Pulmonary lymph node (tissue), 1 donor: ENCODE results near the genes GPATCH8 and EFTUD2.

DNA sequence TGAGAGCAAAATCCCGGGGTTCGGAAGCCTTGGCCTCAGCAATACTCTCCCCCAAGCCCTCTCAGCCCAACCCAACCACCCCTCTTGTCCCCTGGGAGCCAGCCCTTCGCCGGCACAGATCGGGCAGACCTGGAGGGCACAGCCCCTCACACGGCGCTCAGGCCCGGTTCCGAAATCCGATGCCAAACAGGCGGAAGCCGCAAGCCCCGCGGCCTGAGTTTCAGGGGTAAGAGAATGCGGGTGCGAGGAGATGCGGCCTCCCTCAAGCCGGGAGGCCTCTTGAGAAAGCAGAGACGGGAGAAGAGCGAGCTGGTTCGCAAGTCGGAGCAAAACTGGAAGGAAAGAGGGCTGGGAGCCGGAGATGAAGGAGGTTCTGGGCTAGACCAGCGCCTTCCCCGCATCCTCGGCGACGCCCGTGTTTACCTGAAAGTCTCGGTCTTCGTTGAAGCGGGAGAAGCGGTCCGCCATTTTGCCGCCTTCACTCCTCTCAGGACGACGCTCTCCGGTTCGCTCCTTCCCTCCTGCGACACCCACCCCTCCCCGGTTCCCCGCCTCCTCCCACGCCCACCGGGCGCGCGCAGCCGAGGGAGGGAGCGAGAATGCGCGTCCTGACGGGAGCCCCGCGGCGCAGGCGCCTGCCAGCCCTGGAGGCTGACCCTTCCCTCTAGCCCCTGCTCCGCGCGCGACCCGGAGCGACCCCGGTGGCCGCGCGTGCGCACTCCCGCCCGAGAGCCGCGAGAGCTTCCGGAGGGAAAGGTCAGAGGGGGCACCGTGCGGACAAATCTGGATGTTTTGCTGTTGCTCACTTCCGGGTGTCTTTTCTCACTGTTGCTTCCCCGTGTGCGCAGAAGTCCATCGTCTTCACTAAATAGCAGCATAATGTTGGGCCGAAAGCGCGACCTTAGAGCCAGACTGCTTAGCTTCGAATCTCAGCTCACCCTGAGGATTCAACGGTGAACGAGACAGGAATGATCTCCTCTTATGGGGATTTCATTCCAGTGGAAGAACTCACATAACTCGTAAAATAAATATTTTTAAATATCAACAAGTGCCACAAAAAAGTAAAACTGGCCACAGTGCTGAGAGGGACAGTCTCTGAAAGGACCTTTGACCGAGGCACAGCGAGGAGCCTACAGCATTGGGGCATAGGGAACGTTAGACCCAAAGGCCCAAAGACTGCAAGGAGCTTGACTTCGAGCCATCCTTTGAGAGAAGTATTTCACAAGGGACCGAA lies at the start of gene GPATCH8:
GPATCH8 (minus strand) TSS at position 504 of the 1,234 bp plus-strand sequence.
- PRO-cap: bidirectional peak, plus-strand start at position 815 of the sequence, minus-strand start at position 687 of the sequence

GRCh38 chr17:44628120-44629310 lies 27.8 kb upstream of the MEIOC start:
- PRO-cap: unidirectional peak, plus-strand start at chr17:44628616; unidirectional peak, minus-strand start at chr17:44628781

- PRO-cap: no peak
Observed at GRCh38 chr17:44848048-44848852, 567 bp downstream of the HIGD1B start.

DNA sequence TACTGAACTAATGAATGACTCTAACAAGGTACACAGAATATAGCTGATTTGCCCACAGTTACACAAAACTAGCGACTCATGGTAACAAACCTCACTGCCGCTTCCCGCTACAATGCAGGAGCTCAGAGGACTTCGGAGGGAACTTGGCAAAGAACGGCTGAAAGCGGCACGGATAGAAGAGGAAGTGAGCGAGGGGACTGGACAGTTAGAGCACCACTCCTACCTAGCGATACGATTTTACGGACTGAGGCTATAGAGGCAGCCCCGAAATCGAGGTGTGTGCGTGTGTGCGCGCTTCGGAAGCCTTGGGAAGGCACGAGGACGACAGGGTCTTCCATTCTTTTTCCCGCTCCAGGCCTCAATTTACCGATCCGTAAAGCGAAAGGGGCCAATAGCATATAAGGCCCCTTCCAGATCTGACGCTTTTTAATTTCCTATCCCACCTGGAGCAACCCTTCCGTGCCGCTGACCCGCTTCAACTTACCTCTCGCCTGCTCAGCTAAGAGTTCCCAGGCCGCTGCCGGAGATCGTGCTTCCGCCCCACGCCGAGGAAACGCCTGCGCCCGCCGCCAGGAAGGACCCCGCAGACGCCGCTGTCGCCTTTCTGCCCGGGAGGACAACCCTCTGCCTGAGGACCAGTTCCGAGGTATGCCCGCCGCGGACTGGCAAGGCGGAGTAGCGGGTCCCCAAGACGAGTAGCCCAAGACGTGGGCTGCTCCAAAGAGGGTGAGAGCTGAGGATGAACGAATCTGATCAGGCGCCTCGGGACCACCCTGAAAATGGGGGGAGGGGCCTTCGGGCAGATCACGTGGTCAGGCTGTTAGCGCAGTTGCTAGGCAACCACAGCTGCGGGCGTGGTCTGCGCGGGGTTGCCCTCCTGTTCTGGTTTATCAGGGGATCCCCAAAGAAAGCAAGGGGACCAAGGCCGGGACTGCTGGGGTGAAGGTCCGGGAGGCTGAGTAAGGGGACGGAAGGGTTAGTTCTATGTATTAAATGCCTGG lies at the start of gene EFTUD2:
EFTUD2 (minus strand) TSS at position 561 of the 1,001 bp plus-strand sequence.
- PRO-cap: unidirectional peak, minus-strand start at position 482 of the sequence

DNA sequence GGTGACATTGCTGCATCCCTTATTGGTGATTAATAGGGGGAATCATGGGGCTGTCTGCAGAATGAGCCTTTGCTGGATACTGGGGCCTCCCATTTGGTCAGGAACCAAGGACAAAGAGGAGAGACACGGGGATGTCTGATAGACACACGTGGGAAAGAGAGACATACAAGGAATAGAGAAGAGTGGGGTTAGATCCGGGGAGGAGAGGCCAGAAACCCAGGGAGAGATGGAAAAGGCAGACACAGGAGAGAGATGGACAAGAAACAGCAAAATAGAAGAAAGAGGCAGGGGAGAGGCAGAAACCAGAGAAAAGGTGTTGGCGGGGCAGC lies 2.3 kb downstream of the C1QL1 start:
- PRO-cap: no peak

DNA sequence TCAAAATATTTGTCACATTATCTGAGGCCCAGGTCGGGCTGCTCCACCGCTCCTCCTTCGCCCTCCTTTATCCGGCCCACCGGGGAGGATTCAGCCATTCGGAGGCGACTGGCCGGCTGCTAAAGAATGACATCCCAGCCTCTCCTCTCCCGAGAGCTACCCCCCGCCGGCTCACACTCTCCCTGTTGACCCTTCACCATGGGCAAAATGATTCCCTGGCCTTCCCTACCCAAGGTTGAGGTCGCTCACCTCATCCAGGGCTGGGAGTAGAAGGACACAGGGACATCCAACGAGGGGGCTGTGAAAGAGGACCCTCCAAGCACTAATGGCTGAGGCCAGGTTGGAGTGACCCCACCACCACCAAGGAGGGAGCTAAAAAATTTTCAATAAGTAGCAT lies 1.4 kb upstream of the C1QL1 start:
- PRO-cap: no peak

DNA sequence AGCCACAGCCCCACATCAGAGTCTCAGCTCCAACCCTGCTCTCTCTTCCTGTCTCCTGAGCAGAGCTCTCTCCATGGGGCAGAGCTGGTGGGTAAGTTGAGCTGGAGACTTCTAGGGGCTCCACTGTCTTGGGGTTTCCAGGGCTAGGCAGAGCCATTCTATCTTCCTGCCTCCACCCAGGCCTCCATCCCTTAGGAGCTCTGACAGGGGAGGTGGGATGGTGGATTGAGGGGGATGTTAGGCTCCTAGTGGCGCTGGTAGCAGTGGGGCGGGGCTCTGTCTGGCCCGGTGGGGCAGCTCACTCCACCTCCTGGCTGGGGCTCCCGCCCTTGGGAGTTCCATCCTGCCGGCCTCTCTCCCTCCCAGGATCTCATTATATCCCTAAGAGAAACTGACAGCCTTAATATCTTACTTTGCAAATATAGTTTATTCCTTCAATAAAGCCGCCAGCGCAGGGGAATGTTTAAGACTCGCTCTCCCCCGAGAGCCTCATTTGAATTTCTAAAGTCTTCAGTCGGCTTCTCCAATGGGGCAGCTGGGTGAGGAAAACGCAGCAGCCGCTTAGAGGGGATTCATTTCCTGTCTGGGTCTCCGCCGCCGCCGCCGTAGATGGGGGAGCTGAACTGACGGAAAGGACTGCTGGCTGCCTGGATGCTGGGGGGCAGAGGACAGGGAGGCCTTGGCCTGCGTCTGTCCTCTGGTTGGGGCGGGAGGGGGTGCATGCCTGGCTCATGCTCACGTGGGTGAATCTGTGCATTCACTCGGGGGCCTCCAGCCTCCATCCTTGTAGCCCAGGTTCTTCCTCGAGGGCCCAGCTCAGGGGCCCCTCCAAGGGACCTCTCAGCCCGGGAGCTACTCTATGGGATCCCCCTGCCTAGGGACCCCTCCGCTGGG lies 19.4 kb upstream of the C1QL1 start:
- PRO-cap: no peak

DNA sequence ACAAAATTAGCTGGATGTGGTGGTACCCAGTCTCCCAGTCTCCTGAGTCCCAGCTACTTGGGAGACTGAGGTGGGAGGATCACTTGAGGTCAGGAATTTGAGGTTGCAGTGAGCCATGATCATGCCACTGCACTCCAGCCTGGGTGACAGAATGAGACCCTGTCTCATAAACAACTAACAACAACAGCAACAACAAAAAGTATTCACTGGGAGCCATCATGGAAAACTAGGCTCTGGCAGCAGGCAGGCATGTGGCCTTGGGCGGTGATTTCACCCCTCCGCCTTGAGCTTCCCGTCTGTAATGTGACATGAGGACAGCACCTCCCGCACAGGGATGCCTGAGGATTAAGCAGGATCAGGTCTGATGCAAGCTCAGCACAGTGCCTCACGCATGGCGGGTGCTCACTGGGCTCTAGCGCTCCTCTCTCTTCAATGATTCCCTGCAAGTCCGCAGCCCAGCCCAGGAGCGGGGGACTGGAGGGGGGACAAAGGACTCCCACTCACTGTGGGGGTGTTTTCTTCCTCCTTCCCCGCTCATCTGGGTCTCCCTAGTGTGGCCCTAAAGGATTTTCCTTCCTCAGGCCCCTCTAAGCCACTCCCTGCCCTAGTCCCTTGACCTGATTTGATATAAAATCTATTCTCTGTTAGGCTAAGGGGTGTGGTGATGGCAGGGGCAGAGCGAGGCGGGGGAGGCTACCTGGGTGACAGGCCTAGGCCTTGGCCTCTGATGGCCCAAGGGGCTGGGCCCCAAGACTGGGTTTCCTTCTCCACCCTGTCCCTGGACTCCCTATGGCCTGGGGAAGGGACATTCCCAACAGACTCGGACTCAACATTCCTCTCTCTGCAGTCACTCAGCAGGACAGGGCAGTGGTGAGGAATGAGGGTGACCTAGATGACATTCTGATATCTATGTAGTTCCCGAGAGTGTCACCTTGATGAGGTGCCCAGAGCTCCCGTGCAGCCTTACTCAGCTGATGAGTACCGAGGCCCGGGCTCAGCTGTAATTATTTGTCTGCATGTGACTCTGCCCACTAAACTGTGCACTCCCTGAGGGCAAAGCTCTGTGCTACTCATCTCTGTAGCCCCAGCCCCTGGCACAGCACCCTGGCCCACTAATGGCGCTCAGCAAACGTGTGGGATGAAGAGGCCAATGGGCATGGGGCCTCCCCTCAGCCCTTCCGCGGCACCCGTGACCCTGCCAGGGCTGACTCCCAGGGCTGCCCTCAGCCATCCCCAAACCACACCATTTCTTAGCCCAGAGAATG lies 2.6 kb downstream of the PLCD3 start:
- PRO-cap: no peak

GRCh38 chr17:45135973-45136446 lies 523 bp downstream of the ACBD4 start:
- PRO-cap: no peak

DNA sequence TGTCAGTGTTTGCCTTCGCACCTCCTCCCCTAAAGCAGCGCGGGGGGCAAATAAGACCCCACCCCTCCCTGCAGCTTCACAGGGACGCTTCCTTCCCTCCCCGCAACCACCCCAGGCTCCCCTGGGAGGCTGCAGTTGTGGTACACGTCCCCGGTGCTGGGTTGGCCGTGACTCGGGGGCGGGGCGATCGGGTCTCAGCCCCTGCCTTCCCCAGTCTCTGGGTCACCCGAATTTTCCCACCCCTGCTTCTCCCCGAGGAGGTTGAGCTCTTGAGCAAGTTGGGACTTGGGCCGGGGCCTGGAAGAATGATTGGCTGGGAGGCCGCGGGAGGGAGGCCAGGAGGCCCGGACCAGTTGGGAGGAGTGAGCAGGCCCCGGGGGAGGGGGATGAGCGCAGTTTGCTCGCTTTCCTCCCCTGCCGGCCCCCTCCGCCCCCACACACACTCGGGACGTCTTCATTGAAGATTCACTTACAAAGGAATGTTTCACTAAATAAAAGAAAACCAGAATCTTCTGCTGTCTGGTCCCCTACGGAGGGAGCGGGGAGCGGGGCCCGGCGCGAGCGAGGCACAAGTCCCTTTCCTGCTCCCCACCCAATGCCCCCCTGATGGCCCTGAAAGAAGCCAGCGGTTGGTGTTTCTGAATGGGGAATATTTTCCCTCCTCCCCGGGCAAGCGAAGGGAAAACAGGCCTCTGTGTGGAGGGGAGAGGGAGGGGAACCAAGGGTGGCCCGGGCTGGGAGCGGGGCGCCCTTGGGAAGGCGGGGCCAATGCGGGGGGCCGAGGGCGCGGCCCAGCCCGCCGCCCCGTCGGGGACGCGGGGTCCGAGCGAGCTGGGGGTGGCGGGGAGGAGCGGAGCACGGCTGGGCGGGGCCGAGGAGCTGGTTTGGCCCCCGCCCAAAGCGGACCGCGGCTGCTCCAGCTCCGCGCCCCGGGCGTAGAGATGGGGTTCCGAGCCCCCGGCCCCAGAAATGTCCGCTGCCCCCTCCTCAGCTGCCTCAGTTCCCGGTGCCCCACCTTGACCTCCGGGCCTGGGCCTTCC lies 4.3 kb upstream of the HEXIM1 start:
- PRO-cap: bidirectional peak, plus-strand start at position 170 of the sequence, minus-strand start at position 137 of the sequence

DNA sequence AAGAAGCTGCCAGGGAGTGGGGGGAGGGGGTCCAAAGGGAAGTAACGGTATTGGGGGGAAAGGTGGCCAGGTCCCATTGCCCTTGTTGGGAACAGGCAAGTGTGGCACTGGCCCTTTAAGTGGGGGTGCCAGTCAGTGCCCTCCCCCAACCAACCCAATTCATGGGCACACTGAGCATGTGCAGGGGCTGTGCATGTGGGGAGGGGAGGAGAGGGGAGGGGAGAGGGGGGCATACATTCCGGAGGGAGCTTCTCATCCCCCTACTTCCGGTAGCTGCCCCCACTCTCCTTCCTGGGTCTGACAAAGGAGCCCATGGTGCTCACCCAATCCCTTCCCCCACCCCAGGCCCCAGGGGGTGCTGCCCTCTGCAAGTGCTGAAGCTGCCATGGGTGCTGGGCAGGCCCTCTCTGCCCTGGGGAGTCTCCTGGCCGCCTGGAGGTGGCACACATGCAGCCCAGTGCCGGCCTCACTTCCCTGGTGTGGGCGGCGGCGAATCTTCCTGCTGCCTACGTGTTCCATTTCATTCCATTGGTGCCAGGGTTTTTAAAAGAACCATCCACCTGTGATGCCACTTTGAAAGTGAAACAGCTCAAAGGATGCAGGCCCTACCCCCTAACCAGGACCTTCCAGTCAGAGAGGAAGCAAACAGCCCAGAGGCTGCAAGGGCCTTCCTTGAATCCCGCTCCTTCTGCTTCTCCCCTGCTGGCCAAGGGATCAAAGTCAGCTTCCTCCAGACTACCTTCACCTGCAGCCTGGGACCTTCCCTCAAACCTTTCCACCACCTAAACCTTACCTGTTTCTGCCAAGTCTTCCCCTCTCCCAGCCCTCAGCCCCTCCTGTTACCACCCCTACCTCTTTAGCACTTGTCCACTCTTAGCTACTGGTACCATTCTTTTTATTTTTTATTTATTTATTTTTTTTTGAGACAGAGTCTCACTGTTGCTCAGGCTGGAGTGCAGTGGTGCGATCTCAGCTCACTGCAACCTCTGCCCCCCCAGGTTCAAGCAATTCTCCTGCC lies 11.2 kb downstream of the HEXIM2 start:
- PRO-cap: unidirectional peak, minus-strand start at position 575 of the sequence

DNA sequence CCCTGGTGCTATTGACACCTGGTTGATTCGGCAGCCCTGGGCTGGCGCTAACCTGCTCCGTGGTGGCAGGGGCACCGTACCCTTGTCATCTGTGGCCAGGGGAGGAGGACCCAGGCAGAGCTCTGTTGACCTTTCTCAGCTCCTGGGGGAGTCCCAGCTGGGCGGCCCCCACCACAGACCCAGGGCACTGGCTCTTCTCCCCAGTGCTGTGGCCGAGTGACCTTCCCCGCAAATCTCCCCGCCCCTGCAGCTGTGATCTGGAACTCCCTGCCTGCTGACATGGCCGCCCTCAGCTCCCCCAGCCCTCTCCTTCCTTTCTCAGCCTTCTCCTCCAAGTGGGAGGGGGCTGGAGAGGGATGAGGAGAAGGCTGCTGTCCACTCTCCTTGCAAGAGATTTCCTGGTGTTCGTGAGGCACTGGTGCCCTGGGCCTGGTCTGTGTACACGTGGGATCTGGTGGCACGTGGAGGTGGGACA lies 8.0 kb downstream of the FMNL1 start:
- PRO-cap: bidirectional peak, plus-strand start at position 249 of the sequence, minus-strand start at position 189 of the sequence

DNA sequence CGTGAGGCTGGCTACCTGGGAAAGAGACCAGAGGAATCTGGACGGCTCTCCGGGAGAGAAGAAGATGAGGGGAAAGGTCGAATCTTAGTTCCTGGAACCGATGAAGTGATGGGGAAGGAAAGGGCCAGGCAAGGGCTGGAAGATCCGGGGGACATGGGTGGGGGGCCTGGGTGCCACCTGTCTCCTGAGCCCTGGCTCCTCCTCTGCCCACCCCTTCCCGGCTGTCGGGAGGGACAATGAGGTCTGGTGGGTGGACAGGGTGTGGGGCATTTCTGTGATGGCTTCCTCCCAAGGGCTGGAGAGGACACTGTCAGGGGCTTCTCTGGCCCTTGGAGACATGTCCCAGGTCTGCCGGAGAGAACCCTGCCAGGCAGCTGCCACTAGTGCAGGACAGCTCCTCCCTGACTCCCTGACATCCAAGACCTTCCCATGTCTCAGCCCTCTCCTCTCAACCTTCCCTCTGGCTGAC lies 9.2 kb upstream of the ARHGAP27 start:
- PRO-cap: no peak

GRCh38 chr17:45579392-45580030 lies 89.0 kb upstream of the PLEKHM1 start:
- PRO-cap: no peak

DNA sequence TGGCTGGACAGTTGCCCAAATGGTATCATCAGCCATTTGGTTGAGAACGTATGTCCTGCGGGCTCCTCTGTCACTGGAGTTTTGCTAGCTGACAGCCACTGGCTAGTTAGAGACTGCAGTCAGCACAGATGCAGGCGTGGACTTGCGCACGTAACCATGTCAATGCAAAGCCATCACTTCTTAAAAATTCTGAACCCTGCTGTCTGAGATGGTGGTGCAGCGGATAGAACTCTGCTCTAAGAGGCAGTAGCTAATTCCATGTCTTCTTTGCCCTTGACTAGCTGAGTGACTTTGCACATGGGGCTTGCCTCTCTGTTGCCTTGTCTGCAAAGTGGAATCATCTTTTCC lies 40.1 kb downstream of the MAPT start:
- PRO-cap: no peak

- PRO-cap: no peak
Observed at GRCh38 chr17:46064236-46065159, 65.4 kb downstream of the STH start.

- PRO-cap: no peak
Observed at GRCh38 chr17:46151259-46151912, 41.8 kb downstream of the KANSL1 start.

- PRO-cap: no peak
Observed at GRCh38 chr17:46170771-46171832, 22.1 kb downstream of the KANSL1 start.

DNA sequence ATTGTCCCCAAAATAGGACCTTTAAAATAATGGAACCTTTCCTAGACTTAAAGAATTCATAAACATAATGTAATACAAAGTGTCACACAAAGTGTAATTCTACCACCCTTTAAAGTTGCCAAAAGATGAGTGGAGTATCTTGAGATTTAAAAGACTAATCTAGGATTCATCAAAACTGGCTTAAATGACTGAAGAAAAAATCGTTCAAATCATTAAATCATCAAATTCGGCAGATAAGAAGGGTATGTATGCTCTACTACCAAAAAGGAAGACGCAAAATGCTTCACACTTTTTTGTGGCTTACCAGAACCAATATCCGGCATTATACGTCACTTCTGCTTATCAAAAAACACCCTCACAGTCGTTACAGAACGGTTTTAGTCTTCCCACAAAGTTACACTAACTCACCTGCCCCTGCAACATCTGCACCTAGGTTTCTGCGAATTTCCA lies 1.3 kb upstream of the KANSL1 start:
- PRO-cap: bidirectional peak, plus-strand start at position 369 of the sequence, minus-strand start at position 267 of the sequence

DNA sequence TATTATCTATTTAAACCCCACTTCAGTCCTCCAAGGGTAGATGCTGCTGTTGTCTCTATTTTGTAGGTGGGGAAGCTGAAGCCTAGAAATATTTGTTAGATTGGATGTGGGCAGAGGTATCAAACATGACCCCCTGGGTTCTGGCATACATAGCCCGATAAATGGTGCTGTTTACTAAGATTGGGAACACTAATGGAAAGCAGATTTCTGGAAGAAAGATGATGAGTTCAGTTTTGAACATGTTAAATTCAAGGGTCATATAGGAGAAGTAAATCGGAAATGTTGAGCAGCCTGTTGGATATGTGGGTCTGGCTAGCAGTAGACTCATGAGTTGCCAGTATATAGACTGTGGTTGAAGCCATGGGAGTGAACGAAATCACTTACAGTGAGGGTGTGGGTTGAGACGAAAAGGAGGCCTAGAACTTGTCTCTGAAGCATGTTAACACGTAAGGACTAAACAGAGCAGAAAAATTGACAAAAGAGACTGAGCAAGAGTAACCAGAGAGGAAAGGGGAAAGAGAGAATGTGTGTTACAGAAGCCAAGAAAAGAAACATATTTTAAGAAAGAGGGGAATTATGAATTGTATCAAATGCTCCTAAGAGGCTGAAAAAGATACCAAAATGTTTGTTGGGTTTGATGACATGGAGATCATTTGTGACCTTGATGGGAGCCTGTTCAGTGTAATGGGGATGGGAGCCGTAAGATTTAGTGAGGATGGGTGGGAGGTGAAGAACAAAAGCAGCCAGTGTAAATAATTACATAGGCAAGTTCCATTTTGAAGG lies 106.0 kb downstream of the WNT3 start:
- PRO-cap: no peak